Measurements from ENCODE around the genes STK17A, BLVRA, SPDYE1 and NPC1L1.

GRCh38 chr7:43302078-43302960, 189.9 kb downstream of the HECW1 start:
- PRO-cap, result no peak
- RAMPAGE, long total RNA, 3 experiments, result no peak in any of the 3 experiments

GRCh38 chr7:43541229-43541448, 41.8 kb upstream of the STK17A start:
- PRO-cap, result no peak
- RAMPAGE, long total RNA, 3 experiments, result no peak in any of the 3 experiments

GRCh38 chr7:43582688-43583277, at the start of gene STK17A:
TSS of gene STK17A (plus strand) at chr7:43583108.
- PRO-cap, result unidirectional peak, plus-strand start at chr7:43583115
- RAMPAGE, long total RNA, 3 experiments, result start-site peak on the plus strand in 1 of 3 experiments, at chr7:43583105-43583115 at its widest, 20 reads per replicate

DNA sequence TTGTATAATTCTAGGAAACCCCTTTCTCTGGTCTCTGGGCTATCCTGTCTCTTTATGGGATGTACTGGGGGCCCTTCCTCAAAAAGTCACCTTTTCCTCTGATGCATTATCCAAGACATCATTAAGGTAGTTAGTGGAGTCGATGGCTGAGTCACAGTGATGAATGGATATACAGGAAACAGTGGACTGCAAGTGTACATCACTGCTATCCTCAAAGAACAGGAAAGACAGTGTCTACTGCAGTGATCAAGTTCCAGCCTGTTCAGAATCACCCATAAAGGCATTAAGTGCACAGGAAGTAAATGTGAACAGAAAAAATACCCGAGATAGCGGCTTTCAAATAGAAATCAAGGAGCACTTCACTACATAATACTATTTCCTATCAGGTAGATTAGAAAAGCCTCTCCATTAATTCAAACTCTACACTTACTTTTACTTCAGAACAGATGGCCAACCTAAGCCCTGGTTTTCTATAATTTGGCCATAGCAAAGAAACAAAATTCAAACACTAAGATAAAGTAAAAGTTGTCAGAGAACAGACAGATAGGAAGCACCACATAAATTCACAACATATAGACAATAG, 54.6 kb downstream of the STK17A start:
- PRO-cap, result no peak
- RAMPAGE, long total RNA, 3 experiments, result no peak in any of the 3 experiments

GRCh38 chr7:43703512-43704460, 25.5 kb downstream of the COA1 start:
- PRO-cap, result no peak
- RAMPAGE, long total RNA, 3 experiments, result no peak in any of the 3 experiments

DNA sequence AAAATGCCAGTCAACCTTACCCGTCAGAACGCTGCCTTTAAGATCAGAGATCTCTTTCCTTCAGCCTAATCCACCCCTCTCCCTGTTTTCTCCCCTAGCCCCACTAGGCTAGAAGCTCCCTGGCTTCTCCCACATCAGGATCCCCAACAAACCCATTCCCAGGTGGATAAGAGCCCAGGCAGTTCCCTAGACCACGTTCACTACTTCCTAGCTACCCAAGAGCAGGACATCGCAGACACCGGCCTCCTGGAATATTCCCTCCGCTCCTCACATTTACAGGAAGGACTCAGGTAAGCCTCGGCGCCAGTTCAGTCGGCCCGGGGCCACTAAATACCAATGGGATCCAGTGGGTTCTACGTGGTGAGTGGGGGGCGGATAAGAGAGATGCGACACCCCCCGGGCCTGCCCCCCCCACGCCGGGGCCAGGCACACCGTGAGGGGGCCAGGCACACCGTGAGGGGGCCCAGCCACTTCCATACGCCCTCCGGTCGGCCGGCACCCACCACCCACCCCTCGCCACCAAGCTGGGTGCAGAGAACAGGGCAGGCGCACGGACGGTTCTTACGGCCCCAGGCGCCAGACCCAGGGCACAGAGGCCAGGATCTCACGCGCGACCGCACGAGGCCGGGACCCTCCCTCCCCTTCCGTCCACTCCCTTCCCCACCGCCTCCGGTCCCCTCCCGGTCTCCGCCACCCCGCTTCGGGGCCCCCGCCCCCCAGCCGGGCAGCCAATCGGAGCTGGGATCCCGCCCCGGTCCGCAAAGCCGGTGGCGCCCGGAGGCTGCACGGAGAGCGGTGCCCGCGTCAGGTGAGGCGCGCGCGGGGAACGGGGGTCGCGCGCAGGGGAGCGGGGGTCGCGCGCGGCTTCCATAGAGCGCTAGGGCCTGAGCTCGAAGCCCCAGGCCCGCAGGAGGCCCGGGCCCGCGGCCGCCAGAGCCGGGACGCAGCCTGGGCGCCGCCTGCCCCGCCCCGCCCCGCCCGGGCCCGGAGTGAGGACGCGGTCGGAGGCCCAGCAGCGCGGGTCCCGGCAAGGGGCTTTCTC, at the start of gene BLVRA:
TSS of gene BLVRA (plus strand) at position 754 of the 1,042 bp plus-strand sequence.
- PRO-cap, result bidirectional peak, plus-strand start at position 761 of the sequence, minus-strand start at position 643 of the sequence
- RAMPAGE, long total RNA, 3 experiments, result start-site peak on the plus strand in 3 of 3 experiments, centred at positions 770 to 778 of the sequence, 227 to 722 reads per replicate

DNA sequence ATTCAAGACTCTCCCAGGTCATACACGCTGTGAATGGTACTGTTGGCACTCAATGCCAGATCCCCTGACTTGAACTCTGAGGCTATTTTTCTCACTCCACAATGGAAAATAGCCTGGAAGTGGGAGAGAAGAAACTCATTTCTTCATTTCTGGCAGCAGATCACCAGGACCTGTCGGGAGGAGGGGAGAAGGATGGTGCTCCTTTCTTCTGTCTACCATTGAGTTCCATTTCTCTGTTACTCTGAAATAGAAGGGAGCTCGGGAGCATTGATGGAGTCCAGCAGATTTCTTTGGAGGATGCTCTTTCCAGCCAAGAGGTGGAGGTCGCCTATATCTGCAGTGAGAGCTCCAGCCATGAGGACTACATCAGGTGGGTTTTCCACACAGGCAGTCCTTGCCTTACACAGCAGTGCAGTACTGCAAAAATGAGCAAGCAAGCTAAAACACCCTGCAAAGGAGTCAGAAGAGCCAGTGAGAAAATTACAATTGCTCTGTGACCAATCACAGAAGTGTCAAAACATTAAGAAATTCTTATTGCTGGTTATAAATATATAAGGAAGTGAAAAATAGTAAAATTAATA, 32.6 kb downstream of the BLVRA start:
- PRO-cap, result no peak
- RAMPAGE, long total RNA, 3 experiments, result no peak in any of the 3 experiments

- PRO-cap, result no peak
- RAMPAGE, long total RNA, 3 experiments, result no peak in any of the 3 experiments
Measured at GRCh38 chr7:43792464-43793031, 34.1 kb downstream of the BLVRA start.

DNA sequence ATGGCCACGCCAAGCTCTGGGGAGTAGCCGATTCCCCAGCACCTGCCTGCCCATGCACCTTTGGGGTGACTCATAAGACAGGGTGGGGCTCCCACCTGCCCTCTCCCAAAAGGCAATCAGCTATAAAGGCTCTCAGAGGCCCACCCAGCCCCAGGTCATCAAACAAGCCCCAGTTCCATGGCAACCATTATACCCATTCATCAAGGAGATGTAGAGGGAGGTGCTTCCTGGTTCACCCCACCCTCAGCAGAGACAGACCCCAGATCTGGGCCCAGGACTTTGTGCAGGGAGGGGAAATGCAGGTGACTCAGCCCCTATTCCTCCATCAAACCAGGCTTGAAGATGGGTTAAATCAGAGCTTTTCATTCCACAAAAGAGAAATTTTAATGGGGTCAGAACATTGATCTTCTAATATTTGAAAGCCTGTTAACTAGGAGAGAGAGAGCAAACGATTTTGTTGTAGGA, at the start of gene SPDYE1:
TSS of gene SPDYE1 (plus strand) at position 240 of the 465 bp plus-strand sequence.
- PRO-cap, result no peak
- RAMPAGE, long total RNA, 3 experiments, result no peak in any of the 3 experiments

DNA sequence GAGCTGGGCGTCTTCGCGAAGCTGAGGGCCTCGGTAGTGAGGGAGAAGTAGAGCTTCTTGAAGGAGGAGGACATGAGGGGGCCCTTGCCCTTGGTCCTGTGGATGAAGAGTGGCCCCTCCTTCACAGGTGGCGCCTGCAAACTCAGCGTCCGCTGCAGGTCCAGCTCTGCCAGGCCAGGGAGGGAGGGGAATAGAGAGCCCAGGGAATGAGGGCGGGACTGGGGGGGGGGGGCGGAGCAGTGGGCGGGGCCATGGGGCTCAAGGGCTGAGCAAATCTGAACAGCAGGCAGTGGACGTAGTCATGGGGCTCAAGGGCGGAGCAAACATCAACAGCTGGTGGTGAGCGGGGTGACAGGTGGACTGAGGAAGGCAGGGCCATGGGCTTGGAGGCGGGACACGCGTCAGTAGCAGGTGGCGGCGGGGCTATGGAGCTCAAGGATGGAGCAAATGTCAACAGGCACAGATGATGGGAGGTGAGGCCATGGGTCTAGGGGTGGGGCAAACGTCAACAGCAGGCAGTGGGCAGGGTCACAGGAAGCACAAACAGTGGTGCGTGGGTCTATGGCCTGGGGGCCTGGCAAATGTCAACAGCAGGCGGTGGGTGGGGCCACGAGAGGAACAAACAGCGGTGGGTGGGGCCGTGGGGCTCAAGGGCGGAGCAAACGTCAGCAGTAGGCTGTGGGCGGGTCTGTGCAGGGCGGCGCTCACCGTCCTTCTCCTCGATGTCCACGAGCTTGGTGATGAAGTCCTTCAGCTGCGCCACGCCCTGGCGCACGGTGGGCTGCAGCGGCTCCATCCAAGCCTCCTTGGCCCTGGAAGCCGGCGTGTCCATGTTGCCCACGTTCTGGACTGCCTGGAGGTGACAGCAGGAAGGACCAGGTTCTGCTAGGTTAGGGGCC, 5.4 kb upstream of the DBNL start:
- PRO-cap, result no peak
- RAMPAGE, long total RNA, 3 experiments, result start-site peak on the minus strand in 2 of 3 experiments, centred at positions 150 to 433 of the sequence, 5 to 11 reads per replicate

- PRO-cap, result no peak
- RAMPAGE, long total RNA, 3 experiments, result no peak in any of the 3 experiments
Measured at GRCh38 chr7:44096945-44097756, 7.0 kb upstream of the AEBP1 start.

- PRO-cap, result no peak
- RAMPAGE, long total RNA, 3 experiments, result start-site peak on the plus strand in 1 of 3 experiments, at chr7:44107753-44108084 at its widest, 86 to 145 reads per replicate
Measured at GRCh38 chr7:44107357-44108278, 3.5 kb downstream of the AEBP1 start.

DNA sequence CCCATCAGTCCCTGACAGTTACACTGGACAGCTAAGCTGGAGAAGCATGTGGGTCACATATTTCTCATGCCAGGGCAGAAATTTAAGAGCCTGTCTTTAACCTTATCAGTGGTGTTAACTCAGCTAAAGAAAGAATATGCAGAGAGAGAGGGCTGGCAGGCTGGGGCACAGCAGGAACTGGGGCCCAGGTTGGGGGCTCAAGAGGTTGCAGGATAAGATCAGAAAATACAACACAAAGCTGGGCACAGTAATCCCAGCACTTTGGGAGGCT, 8.8 kb upstream of the POLD2 start:
- PRO-cap, result no peak
- RAMPAGE, long total RNA, 3 experiments, result no peak in any of the 3 experiments

GRCh38 chr7:44293591-44293908, 31.8 kb downstream of the CAMK2B start:
- PRO-cap, result no peak
- RAMPAGE, long total RNA, 3 experiments, result no peak in any of the 3 experiments

DNA sequence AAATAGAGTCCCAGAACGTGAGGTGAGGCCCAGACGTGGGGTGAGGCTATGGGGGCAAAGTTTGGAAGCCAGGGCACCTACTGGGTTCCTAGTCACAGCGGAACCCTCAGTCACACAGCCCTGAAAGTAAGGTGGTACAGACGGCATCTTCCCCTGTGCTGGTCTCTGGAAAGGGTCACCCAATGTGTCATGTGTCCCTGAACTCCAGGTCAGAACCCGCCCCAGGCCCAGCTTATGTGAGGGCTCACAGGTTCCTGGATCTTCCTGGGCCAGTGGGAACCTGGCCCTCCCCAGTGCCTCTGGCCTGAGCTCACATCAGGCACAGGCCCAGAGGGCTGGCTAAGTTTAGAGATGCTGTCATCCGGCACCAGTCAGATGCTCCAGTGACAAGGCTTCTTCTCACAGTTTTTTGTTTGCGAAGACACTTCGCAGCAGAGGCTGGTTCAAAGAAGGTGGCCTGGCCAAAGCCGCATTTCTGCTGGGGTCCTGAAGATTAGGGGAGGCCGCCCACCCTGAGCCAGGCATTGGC, 11.8 kb downstream of the CAMK2B start:
- PRO-cap, result no peak
- RAMPAGE, long total RNA, 3 experiments, result no peak in any of the 3 experiments

- PRO-cap, result no peak
- RAMPAGE, long total RNA, 3 experiments, result no peak in any of the 3 experiments
Measured at GRCh38 chr7:44484581-44485159, 5.8 kb downstream of the NUDCD3 start.

DNA sequence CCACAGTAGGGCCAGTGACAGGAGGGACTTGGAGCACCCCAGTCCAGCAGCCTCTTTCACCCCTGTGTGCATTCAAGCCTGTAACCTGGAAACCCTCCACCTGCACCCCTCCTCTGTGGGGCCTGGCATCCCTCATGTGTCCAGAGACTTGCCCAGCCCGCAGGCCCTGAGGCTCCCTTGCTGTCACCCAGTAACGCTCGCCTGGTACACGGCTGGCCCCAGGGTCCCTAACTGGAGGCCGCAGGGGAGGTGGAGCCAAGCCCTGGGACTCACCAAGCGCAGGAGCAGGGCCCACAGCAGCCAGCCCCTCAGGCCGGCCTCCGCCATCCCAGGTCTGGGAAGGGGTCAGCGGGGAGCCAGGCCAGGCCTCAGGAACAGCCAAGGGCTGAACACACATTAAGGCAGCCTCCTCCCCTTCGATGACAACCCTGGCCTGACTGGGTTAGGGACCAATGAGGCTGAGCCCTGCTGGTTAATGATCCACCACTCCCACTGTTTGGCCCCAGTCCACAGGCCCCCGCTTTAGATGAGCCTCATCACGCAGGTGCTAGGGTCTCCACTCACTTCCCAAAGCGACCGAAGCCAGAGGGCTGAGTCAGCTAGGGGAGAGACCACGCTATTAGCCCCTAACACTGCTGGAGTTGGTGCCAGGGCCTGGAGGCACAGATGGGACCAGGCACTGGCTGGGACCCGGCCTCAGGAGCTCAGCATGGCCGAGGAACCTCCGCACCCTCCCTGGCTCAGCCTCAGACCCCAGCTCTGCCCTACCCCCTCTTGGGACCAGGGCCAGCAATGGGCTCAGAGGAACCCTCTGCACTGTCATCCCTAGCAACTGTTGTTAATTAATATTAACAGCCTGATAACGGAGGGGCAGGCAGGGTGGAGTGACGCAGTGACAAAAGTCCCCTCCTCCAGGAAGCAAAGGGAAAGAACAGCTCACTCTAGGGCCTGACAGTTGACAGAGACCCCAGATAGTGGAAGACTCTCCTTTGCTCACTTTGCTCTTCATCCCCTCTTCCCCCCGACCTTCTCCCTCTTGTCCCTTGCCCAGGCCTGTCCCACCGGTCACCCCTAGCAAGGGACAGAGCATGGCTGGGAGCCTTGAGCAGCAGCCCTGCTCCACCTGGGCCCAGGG, at the start of gene NPC1L1:
TSS of gene NPC1L1 (minus strand) at position 398 of the 1,135 bp plus-strand sequence.
- PRO-cap, result no peak
- RAMPAGE, long total RNA, 3 experiments, result no peak in any of the 3 experiments

DNA sequence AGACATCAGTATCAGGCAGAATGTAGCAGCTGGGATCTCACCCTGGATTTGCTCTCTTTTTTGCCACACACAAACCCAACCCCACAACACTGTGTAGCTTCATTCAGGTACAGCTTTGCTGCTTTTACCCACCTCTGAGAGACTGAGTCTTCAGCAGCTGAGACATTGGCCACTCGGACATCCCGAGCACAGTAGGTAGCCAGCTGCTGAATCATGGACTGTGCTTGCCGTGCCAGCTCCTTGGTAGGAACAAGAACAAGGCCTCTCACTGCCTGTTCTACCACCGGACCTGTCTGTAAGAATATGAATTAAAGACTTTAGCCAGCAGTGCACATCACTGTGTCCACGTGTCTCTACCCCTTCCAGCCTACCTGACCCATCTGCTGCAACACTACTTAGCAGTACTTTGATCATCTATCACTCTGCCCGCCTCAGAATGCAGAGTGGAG, 926 bp downstream of the DDX56 start:
- PRO-cap, result no peak
- RAMPAGE, long total RNA, 3 experiments, result no peak in any of the 3 experiments

DNA sequence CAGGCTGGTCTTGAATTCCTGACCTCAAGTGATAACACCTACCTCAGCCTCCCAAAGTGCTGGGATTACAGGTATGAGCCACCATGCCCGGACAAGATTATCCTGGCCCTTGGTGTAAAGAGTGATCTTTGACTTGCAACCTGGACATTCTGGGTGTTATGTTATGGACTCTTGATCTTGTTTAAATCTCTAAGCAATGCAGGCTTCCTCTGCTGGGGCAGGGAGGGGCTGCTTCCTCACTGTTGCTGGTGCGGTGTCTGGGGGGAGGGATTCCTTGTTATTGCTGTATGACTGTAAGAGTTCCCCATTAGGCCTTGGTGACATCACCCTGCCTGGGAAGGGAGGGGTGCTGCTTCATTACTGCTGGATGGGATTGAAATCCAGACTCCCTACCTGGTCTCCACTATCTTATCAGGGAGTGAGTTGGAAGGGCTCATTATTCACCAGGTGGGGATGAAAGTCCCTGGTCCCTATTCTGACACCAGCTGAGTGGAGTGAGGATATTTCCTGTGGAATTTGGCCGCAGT, 8.7 kb downstream of the OGDH start:
- PRO-cap, result no peak
- RAMPAGE, long total RNA, 3 experiments, result no peak in any of the 3 experiments

DNA sequence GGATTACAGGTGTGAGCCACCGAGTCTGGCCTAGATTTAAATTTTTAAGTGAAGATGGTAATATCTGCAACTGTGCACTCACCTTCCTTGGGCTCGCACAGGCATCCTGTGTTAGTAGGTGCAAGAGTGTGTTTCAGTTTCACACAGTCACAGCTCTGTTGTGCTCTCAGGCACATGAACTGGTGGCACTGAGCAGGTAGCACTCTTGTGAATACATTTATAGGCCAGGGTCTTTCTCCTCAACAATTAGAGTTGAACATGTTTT, 17.4 kb downstream of the OGDH start:
- PRO-cap, result no peak
- RAMPAGE, long total RNA, 3 experiments, result no peak in any of the 3 experiments